REH cell (cell line): ENCODE results near the genes RFC2 and CCL24.

- PRO-cap = no peak
These were observed 5.3 kb downstream of the ELN start for GRCh38 chr7:74032922-74033995.

GRCh38 chr7:74134104-74134361 lies 40.1 kb upstream of the EIF4H start:
- PRO-cap = no peak

DNA sequence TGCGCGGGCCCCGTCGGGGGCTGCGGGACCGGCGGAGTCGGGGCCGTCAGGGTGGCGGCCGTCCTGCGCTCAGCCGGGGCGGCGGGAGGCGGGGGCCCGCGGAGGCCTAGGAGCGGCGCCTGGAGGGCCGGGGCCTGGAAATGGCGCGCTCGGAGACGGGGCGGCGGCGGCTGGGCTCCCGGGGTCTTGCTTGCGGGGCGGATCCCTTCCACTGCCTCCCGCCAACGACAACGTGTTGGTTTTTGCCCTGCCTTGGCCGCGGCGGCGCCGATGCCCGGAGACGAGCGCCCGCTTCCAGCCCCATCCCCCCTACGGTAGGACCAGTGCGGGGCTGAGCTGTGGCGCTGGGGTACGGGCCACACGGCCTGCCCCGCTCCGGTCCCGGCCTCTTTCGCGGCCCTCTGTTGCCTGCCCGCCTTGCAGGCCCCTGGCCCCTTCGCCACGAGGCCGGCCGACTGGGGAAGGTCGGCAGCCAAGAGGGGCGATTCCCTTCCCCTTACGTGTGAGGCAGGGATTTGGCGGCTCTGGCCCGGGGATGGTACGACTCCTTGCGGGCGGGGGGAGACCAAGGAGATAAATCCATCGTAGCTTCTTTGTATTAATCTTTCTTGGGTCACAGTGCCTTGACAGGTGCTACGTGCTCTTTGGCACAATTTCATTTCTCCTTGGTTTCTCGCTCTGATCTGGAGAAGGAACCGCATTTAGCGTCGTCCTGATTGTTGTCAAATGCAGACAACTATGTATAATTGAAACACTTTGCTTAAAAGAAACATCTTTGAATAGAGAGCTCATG lies 495 bp downstream of the EIF4H start:
- PRO-cap = bidirectional peak, plus-strand start at position 596 of the sequence, minus-strand start at position 457 of the sequence

DNA sequence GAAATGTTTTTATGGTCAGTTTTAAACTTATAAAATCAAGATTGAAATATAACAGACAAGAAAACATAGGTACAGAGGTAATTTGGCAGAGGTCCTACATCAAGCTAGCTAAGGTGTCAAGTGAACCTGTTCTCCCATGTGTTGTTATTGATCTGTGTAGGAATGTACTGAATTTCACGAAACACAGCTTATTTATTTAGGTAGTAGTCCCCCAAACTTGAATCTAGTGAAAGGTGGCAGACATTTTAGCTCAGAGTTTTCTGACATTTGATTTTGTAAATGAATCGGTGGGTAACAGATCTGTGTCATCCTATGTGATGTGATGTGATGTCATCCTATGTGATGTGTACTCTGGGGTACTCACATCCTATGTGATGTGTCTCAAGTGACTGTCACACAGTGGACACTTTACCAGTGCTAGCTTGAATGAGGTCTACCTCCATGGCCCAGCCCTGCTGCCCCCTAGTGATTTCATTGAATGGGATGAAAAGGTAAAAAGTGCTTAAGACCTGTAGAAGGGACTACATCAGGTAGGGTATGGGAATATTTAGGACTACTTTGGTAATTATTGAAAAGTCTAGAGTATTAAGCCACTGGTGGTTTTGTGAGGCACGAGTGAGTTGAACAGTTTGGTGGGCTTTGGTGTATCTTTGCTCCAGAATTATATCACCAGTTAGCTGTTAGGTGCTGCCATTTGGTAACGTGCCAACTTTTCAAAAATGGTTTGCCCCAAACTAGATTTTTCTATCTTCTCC lies 9.5 kb downstream of the EIF4H start:
- PRO-cap = no peak

DNA sequence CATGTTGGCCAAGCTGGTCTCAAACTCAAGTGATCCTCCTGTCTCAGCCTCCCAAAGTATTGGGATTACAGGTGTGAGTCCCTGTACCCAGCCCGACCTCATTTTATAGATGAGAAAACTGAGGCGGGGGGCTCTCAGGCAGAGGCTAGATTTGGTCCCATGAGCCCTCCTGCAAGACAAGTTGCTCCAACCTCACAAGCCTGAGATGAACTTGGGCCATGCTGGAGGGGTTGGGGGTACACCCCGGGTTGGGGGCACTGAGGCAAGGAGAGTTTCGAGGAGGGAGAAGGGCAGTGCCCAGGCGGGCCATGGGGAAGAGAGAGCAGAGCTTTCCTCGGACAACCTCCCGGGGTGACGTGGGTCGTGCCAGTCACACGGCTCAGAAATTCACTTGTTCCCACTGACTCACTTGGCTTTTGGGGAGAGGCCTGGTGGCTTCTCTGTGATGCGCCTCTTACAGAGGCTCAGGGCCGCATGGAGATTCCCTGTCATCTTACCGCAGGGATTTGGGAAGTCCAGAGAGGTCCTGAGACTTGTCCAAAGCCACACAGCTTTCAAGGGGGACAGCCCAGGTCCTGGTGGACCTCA lies 2.8 kb downstream of the LAT2 start:
- PRO-cap = unidirectional peak, plus-strand start at position 408 of the sequence

DNA sequence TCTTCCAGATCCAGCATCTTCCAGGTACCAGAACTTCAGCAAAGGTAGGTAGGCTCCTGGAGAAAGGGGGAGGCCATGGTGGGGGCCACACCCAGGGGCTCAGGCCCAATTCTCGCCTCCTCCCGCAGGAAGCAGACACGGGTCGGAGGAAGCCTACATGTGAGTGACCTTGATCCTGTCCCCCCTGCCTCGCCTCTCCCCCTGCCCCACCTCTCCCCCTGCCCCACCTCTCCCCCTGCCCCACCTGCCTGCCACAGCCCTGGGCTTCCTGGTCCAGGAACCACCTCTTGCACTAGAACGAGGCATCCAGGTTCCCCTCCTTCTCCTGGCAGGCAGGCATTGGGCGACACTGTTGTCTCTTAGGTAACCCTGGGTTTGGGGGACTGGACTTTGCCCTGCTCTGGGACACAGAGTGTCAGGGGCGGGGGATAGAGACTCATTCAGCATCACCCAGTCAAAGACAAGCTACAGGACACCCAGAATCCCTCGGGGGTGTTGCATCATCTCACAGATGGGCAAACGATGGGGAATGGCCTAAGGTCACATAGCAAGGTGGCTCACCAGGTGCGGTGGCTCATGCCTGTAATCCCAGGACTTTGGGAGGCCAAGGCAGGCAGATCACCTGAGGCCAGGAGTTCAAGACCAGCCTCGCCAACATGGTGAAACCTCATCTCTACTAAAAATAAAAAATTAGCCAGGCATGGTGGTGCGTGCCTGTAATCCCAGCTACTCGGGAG lies 10.9 kb downstream of the LAT2 start:
- PRO-cap = no peak

- PRO-cap = bidirectional peak, plus-strand start at chr7:74254505, minus-strand start at chr7:74254387
These were observed at the start of gene RFC2 for GRCh38 chr7:74253967-74255137. RFC2 (minus strand) TSS chr7:74254399.

DNA sequence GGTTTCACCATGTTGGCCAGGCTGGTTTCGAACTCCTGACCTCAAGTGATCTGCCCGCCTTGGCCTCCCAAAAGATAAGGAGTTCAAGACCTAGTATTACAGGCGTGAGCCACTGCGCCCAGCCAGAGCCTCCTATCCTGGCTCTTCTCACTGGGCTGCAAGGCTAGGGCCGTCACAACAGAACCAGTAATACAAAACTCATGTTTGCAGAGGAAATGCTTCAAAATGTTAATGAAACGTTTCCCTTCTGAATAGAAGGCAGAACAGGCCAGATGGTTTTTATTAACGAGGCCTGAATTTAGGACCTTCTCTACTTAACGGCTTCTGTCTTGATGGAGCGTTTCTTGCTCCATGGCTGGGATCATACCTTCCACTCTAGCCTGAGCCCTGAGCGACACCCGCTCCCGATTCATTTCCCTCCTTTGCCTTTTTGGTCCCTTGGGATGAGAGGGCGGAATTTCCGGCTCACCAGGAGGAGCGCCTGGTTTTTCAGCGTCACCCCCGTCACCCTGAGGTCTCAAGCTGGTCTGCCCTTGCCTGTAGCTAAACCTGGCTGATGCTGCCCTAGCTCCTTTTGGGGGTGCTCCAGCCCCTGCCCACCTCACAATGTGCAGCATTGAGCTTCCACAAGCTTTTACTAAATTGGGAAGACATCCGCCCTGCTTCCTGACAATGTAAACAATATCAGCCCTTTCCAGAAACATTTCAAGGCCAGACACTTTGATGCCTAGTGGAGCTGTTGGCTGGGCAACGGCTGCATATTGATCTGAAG lies 5.1 kb downstream of the CLIP2 start:
- PRO-cap = no peak

DNA sequence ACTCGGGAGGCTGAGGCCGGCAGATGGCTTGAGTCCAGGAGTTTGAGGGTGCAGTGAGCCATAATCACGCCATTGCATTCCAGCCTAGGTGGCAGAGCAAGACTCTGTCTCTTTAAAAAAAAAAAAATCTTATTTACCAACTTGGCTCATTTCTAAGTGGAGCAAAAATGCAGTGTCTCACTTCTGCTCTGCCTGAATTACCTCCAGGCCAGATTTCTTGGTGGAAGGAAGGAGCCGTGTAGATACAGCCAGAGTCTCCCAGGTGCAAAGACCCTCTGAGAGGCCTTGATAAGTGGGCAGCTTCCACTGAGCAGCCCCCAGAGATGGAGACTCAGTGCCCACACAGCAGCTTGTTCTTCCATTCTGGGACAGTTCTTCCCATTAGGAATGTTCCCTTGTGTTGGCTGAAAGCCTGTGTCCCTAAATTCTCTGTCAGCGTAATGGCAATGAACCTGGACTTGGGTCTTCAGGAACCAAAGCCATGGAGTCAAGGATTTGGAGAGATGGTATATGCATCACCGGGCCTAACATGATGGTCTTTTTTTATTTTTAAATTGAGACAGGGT lies 30.1 kb downstream of the GTF2IRD1 start:
- PRO-cap = no peak

DNA sequence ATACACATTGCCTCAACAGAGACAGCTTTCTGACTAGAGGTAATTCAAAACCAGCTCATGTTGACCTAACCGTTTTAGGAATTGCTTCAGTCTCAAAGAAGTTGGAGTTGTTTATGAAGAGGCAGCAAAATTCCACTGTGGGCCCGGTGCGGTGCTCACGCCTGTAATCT lies 2.2 kb upstream of the GTF2I start:
- PRO-cap = no peak

DNA sequence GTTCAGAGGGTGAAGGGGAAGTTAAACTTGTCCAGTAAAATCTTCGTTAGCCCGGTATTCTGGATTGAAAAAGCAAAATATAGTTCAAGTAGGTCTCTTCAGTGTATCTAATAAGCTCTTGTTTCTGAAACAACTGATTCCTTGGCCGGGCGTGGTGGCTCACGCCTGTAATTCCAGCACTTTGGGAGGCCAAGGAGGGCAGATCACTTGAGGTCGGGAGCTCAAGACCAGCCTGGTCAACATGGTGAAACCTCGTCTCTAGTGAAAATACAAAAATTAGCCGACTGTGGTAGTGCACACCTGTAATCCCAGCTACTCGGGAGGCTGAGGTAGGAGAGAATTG lies 11.6 kb upstream of the NCF1 start:
- PRO-cap = no peak

DNA sequence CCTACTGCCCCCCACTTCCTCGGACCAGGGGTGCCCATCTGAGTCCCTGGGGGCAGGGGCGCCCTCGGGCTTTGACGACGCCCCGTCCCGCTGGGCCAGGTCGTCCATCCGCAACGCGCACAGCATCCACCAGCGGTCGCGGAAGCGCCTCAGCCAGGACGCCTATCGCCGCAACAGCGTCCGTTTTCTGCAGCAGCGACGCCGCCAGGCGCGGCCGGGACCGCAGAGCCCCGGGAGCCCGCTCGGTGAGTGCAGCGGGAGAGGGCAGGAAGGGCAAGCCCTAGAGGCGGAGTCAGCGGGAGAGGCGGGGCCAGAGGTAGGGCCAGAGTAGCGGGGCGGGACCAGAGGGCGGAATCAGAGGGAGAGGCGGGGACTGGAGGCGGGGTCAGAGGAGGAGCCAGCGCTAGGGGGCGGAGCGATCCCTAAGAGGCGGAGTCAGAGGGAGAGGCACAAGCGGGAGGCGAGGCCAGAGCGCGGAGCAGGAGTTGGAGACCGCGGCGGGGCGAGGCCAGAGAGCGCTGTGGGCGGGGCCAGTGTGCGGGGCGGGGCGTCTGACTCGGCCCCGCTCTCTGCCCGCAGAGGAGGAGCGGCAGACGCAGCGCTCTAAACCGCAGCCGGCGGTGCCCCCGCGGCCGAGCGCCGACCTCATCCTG lies 14.8 kb downstream of the NCF1 start:
- PRO-cap = unidirectional peak, minus-strand start at position 134 of the sequence; unidirectional peak, minus-strand start at position 280 of the sequence

- PRO-cap = no peak
These were observed 23.7 kb downstream of the TRIM73 start for GRCh38 chr7:75418828-75419896.

DNA sequence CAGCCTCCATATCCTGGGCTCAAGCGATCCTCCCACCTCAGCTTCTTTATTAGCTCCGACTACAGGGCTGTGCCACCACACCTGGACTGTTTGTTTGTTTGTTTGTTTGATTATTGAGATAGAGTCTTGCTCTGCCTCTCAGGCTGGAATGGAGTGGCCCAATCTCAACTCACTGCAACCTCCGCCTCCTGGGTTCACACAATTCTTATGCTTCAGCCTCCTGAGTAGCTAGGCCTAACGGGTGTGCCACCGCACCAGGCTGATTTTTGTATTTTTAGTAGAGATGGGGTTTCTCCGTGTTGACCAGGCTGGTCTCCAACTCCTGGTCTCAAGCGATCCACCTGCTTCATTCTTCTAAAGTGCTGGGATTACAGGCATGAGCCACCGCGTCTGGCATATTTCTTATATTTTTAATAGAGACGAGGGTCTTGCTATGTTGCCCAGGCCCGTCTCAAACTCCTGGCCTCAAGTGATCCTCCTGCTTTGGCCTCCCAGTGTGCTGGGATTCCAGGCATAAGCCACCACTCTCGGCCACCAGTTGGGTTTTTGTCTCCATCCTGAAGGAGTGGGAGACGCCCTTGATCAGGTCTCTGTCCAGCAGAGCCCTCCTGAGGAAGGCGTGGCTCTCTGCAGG lies 8.6 kb downstream of the SPDYE5 start:
- PRO-cap = no peak

DNA sequence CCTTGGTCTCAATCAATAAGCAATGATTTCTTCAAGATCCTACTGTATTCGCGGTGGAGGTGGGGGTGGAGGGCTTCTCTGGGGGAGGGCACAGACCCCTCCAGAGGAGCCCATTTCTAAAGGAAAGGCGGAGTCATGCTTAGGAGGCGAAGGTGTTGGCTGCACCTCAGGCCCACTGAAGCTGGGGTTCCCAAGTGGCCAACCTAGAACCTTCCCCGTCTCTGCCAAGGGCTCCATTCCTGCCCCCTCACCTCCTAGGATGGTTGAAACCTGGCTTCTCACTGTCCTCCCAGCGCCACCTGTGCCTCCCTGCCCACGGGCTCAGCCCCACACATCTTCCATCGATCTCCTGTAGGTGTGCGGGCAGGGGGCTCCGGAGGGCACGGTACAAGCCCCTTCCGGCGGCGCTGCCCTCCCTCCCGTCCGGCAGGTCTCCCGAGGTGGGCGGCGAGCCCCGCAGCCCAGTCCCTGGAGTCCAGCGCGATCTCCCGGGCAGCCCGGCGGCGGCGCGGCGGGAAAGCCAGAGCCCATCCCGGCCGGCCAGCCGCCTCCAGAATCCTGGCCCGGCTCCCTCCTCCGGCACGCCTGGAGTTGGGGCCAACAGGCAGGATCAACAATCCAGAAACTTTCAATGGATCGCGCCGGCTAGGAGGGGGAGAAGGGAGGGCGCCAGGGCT lies 100.3 kb downstream of the HIP1 start:
- PRO-cap = no peak

GRCh38 chr7:75671295-75671767 lies 67.4 kb downstream of the HIP1 start:
- PRO-cap = no peak

- PRO-cap = no peak
These were observed at the start of gene CCL24 for GRCh38 chr7:75813675-75813935. CCL24 (minus strand) TSS chr7:75813806.

DNA sequence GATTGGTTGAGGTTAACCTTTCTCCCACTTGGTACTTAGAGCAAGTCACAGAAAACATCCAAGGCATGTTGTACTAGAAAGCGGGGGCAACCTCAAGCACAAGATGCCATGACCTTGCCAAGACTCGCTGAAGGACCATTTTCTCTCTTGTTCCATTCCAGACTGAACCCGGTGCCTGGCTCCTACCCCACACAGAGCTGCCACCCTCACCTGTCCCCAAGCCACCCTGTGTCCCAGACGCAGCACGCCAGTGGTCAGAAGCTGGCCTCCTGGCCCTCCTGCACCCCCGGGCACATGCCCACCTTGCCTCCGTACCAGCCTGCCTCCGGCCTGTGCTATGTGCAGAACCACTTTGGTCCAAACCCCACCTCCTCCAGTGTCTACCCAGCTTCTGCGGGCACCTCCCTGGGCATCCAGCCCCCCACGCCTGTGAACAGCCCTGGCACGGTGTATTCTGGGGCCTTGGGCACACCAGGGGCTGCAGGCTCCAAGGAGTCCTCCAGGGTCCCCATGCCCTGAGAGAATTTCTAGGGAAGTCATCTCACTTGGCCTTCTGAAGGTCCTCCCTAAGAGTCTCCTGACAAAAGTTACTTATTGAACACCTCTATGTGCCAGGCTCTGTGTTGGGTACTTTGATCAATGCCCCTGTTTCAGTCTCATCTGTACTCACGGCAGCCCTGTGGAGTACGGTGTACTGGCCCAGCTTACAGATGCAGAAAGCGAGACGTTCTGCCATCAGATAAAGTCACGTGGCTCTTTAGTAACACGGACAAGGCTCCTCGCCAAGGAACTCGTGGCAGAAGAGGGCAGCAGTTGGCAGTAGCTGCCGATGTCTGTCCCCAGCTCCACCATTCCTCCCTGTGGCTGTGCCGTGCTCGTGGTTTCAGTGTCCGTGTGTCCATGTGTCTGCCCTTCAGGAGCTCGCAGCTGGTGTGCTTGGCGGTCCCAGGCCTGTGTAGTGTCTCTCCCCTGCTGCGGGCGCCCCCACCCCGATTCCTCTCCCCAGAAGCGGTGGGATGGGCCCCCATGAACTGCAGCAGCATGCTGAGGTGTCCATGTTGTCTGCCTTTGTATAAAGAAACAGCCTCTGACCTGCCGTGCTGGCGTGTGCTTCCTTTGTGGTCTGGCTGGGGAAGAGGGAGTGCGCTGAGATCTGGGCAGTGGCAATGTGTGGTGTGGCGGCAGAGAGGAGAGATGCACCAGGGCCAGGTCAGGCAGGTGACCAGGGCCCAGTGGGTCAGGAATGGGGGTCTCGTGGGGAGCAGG lies 9.4 kb downstream of the RHBDD2 start:
- PRO-cap = no peak

- PRO-cap = no peak
These were observed 8.9 kb upstream of the POR start for GRCh38 chr7:75905794-75906627.

- PRO-cap = no peak
These were observed 8.2 kb downstream of the POR start for GRCh38 chr7:75922975-75923670.